K562 (cell line): ENCODE measurements around the genes CFAP46, PAOX and MTG1.

- RAMPAGE, long total RNA, result no peak
- RRBS, result no CpG with 5 or more reads among the region's 12 CpGs
PRO-cap:
- standard, result no peak
- CoPRO, capped RNA only, 2 experiments, result no peak in any of the 2 experiments
- CoPRO, capped and uncapped RNA, 2 experiments, result no peak in any of the 2 experiments
- CoPRO, uncapped RNA only, 2 experiments, result no peak in any of the 2 experiments
CAGE:
- cytosol, long polyA plus RNA, result no peak
- long polyA plus RNA, result no peak
- nucleolus, long total RNA, result no peak
- nucleus, long polyA plus RNA, result no peak
Measured at GRCh38 chr10:132539392-132539968, 1.9 kb downstream of the INPP5A start.

- RAMPAGE, long total RNA, result no peak
- RRBS, result no CpG with 5 or more reads among the region's 9 CpGs
PRO-cap:
- standard, result no peak
- CoPRO, capped RNA only, 2 experiments, result no peak in any of the 2 experiments
- CoPRO, capped and uncapped RNA, 2 experiments, result no peak in any of the 2 experiments
- CoPRO, uncapped RNA only, 2 experiments, result no peak in any of the 2 experiments
CAGE:
- cytosol, long polyA plus RNA, result no peak
- long polyA plus RNA, result no peak
- nucleolus, long total RNA, result no peak
- nucleus, long polyA plus RNA, result no peak
Measured at GRCh38 chr10:132567419-132567804, 29.8 kb downstream of the INPP5A start.

- RAMPAGE, long total RNA, result no peak
- RRBS, result no CpG with 5 or more reads among the region's 10 CpGs
PRO-cap:
- standard, result no peak
- CoPRO, capped RNA only, 2 experiments, result no peak in any of the 2 experiments
- CoPRO, capped and uncapped RNA, 2 experiments, result no peak in any of the 2 experiments
- CoPRO, uncapped RNA only, 2 experiments, result no peak in any of the 2 experiments
CAGE:
- cytosol, long polyA plus RNA, result no peak
- long polyA plus RNA, result no peak
- nucleolus, long total RNA, result no peak
- nucleus, long polyA plus RNA, result no peak
Measured at GRCh38 chr10:132599264-132599754, 61.7 kb downstream of the INPP5A start.

- RAMPAGE, long total RNA, result no peak
- RRBS, result 44% methylated on average over 2 of the region's 38 CpGs
PRO-cap:
- standard, result no peak
- CoPRO, capped RNA only, 2 experiments, result no peak in any of the 2 experiments
- CoPRO, capped and uncapped RNA, 2 experiments, result no peak in any of the 2 experiments
- CoPRO, uncapped RNA only, 2 experiments, result no peak in any of the 2 experiments
CAGE:
- cytosol, long polyA plus RNA, result no peak
- long polyA plus RNA, result no peak
- nucleolus, long total RNA, result no peak
- nucleus, long polyA plus RNA, result no peak
Measured at GRCh38 chr10:132724498-132725624, 61.1 kb downstream of the NKX6-2 start.

- RAMPAGE, long total RNA, result no peak
- RRBS, result 5% methylated on average over 9 of the region's 13 CpGs
PRO-cap:
- standard, result no peak
- CoPRO, capped RNA only, 2 experiments, result no peak in any of the 2 experiments
- CoPRO, capped and uncapped RNA, 2 experiments, result no peak in any of the 2 experiments
- CoPRO, uncapped RNA only, 2 experiments, result no peak in any of the 2 experiments
CAGE:
- cytosol, long polyA plus RNA, result no peak
- long polyA plus RNA, result no peak
- nucleolus, long total RNA, result no peak
- nucleus, long polyA plus RNA, result no peak
Measured at GRCh38 chr10:132916951-132917246, 25.5 kb downstream of the CFAP46 start.

- RAMPAGE, long total RNA, result no peak
- RRBS, result 37% methylated on average over 36 of the region's 103 CpGs
PRO-cap:
- standard, result no peak
- CoPRO, capped RNA only, 2 experiments, result no peak in any of the 2 experiments
- CoPRO, capped and uncapped RNA, 2 experiments, result no peak in any of the 2 experiments
- CoPRO, uncapped RNA only, 2 experiments, result no peak in any of the 2 experiments
CAGE:
- cytosol, long polyA plus RNA, result no peak
- long polyA plus RNA, result no peak
- nucleolus, long total RNA, result no peak
- nucleus, long polyA plus RNA, result no peak
Measured at GRCh38 chr10:132942008-132943165, at the start of gene CFAP46. Gene CFAP46 (minus strand): TSS chr10:132942570.

- RAMPAGE, long total RNA, result no peak
- RRBS, result 26% methylated on average over 1 of the region's 47 CpGs
PRO-cap:
- standard, result no peak
- CoPRO, capped RNA only, 2 experiments, result no peak in any of the 2 experiments
- CoPRO, capped and uncapped RNA, 2 experiments, result no peak in any of the 2 experiments
- CoPRO, uncapped RNA only, 2 experiments, result no peak in any of the 2 experiments
CAGE:
- cytosol, long polyA plus RNA, result no peak
- long polyA plus RNA, result no peak
- nucleolus, long total RNA, result no peak
- nucleus, long polyA plus RNA, result no peak
Measured at GRCh38 chr10:133100658-133101609, 13.2 kb downstream of the ADGRA1 start.

DNA sequence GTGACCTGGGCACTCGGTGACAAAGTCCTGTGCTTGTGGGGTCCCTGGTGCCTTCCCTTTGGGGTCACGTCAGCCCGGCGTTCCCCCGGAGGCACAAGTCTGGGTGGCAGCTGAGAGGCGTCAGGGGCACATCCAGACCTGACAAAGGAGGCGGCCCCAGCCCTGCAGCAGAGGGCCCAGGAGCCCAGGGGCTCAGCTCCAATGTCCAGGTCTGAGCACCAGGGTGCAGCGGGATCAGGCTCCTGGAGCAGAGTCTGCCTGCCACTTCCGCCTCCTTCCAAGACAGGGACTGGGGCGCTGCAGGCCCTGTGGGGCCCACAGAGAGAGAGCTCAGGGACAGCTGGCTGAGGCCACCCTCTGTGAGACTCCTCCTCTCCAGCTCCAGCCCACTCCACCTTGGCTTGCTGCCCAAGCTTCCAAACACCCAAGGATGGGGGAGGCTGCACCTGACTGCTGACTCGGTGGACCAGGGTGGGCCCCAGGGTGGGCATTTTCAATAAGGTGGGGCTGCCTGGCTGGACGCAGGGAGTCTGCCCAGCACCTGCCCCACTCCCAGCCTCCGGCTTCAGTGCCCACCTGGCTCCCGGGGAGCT, 1.1 kb upstream of the KNDC1 start:
- RAMPAGE, long total RNA, result no peak
- RRBS, result 4% methylated on average over 1 of the region's 14 CpGs
PRO-cap:
- standard, result no peak
- CoPRO, capped RNA only, 2 experiments, result no peak in any of the 2 experiments
- CoPRO, capped and uncapped RNA, 2 experiments, result no peak in any of the 2 experiments
- CoPRO, uncapped RNA only, 2 experiments, result no peak in any of the 2 experiments
CAGE:
- cytosol, long polyA plus RNA, result no peak
- long polyA plus RNA, result no peak
- nucleolus, long total RNA, result no peak
- nucleus, long polyA plus RNA, result no peak

DNA sequence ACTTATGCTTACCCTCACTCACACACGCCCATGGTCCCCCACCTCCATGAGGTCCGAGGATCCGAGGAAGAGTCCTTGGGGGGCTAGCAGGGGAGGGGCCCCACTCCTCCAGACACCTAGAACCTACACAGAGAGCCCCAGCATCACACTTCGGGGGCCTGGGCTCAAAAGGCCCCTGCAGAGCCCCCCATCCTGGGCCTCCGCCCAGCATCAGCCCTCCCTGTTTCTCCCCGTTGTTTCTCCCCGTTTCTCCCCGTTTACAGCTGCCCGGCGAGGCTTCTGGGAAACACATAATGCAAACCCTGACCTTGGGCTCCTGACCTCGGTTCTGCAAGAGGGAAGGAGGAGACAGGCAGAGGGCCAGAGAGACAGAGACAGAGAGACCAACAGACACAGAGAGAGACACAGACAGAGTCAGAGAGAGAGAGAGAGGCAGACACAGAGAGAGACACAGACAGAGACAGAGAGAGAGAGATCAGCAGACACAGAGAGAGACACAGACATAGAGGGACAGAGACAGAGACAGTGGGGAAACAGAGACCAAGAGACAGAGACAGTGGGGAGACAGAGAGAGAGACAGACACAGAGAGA, 12.3 kb downstream of the VENTX start:
- RAMPAGE, long total RNA, result no peak
- RRBS, result no CpG with 5 or more reads among the region's 11 CpGs
PRO-cap:
- standard, result no peak
- CoPRO, capped RNA only, 2 experiments, result no peak in any of the 2 experiments
- CoPRO, capped and uncapped RNA, 2 experiments, result no peak in any of the 2 experiments
- CoPRO, uncapped RNA only, 2 experiments, result no peak in any of the 2 experiments
CAGE:
- cytosol, long polyA plus RNA, result no peak
- long polyA plus RNA, result no peak
- nucleolus, long total RNA, result no peak
- nucleus, long polyA plus RNA, result no peak

DNA sequence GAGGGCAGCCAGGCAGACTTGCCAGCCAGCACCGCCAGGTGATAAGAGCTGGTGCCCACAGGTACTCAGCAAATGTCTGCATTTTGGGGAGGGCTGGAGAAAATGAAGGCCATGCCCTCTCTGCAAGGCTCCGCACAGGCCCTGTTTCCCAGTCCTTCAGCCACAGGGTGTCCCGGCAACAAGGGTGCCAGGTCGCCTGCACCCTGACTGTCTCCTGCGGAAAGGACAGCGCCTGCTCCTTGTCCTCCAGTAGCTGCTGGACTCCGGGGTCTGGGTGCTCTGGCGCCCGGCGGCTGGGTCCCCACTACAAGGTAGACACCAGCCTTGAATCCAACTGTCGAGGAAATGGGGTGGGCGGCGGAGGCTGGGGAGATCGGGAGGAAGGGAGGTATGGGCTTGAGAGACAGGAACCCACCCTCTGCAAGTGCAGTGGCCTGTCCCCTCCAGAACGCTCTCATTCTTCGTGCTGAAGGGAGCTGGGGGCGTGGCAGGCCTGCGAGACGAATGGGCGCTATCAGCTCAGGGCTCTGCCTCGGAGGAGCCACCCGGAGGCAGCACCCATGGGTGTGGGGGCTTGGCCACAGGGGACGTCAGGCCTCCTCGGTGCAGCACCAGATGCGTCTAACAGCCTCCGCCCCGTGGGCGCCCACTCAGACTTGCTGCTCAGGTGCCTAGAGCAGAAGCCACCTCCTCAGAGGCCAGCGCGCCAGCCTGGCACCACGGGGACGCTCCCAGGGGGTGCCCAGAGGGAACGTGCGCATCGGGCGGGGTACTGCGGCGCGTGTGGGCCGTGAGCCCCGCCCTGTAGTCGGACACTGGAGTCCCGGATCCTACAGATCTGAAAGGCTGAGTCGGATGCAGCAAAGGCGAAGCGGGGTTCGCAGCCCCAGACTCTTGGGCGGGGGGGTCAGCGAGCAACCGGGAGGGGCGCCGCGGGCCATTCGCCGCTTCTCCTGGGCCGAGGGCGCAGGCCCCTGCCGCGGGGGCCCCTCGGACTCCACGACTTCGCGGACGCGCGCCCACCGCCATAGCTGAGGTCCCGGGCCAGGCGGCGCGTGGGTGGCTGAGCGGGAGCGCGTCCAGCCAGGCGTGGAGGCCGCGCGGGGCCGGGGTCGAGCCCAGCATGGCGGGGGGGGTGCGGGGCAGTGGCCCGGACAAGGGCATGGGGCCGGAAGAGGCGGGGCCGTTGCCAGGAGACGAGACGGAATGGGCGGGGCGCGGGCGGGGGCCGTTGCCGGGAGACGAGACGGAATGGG, 15.4 kb downstream of the ADAM8 start:
- RAMPAGE, long total RNA, result no peak
- RRBS, result 13% methylated on average over 19 of the region's 96 CpGs
PRO-cap:
- standard, result bidirectional peak, plus-strand start at position 557 of the sequence, minus-strand start at position 465 of the sequence; unidirectional peak, minus-strand start at position 1,147 of the sequence
- CoPRO, capped RNA only, 2 experiments, result peak in 2 of 2 experiments; most common plus-strand start position 649 of the sequence (in 1); most common minus-strand start position 507 of the sequence (in 1)
- CoPRO, capped and uncapped RNA, 2 experiments, result peak in 2 of 2 experiments; most common plus-strand start position 1,159 of the sequence (in 1); most common minus-strand start position 1,125 of the sequence (in 1)
- CoPRO, uncapped RNA only, 2 experiments, result no peak in any of the 2 experiments
CAGE:
- cytosol, long polyA plus RNA, result no peak
- long polyA plus RNA, result no peak
- nucleolus, long total RNA, result no peak
- nucleus, long polyA plus RNA, result no peak

DNA sequence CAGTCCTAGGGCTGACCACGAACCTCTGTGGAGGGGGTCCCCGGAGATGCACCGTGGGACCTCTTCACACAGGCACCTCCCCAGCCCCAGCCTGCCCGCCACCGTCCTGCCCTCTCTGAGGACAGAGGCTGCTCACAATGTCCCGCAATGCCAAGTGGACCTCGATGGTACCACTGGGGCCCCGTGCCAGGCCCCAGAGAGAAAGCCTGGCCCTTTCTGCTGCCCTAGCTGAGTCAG, 10.3 kb downstream of the ADAM8 start:
- RAMPAGE, long total RNA, result no peak
- RRBS, result no CpG with 5 or more reads among the region's 8 CpGs
PRO-cap:
- standard, result no peak
- CoPRO, capped RNA only, 2 experiments, result no peak in any of the 2 experiments
- CoPRO, capped and uncapped RNA, 2 experiments, result no peak in any of the 2 experiments
- CoPRO, uncapped RNA only, 2 experiments, result no peak in any of the 2 experiments
CAGE:
- cytosol, long polyA plus RNA, result no peak
- long polyA plus RNA, result no peak
- nucleolus, long total RNA, result no peak
- nucleus, long polyA plus RNA, result no peak

DNA sequence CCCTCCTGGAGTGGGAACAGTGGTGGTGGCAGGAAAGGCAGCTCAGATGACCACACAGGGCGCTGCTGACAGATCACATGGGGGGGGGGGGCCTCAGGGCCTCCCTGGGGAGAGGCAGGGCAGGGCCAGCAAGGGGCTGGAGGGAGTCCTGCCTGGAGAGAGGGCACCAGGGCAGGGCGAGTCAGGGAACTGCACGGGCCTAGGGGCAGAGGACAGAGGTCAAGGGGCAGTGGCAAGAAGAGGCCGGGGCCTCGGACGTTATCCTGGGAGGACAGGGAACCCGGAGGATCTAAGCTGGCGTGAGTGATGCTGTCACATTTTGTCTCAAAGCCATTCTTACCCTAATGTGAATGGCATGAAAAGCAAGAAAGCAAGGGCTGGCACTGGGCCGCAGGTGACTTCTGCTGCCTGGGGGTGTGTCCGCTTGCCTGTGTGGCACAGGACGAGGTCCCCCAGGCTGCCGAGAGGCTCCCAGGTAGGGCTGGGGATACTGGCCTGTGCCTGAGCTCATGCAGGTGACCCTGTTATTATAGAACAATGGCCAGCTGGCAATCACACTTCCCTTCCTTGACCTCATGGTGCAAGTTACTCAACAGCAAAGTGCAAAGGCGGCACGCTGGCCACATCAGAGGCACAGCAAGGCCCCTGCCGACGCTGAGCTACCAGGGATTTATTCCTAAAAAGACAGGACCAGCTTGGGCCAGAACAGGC, 1.1 kb upstream of the ADAM8 start:
- RAMPAGE, long total RNA, result no peak
- RRBS, result no CpG with 5 or more reads among the region's 16 CpGs
PRO-cap:
- standard, result no peak
- CoPRO, capped RNA only, 2 experiments, result no peak in any of the 2 experiments
- CoPRO, capped and uncapped RNA, 2 experiments, result no peak in any of the 2 experiments
- CoPRO, uncapped RNA only, 2 experiments, result peak in 2 of 2 experiments; most common minus-strand start position 529 of the sequence (in 2)
CAGE:
- cytosol, long polyA plus RNA, result no peak
- long polyA plus RNA, result no peak
- nucleolus, long total RNA, result no peak
- nucleus, long polyA plus RNA, result no peak

DNA sequence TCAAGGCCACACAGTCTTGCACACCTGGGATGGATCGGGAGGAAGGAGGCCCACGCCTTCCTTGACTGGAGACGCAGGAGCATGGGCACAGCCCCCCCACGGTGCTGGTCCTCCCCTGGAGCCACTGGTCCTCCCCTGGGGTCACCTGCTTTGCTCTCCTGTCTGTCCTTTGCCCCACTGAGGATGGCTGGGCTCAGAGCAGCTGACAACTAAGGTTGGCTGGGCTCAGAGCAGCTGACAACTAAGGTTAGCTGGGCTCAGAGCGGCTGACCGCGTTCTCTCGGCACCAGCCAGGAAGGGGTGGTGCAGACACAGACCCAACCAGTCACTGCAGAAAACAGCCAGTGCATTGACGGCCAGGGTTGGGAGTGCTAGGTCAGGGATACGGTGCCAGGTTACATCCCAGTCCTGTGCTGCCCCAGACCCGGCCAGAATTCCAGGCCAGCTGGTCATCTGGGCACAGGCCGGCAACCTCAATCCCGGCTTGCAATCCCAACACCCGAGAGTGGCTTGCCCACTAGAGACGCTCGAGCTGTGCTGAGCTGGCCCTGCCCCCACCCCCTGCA, 3.6 kb downstream of the PRAP1 start:
- RAMPAGE, long total RNA, result no peak
- RRBS, result 16% methylated on average over 1 of the region's 16 CpGs
PRO-cap:
- standard, result no peak
- CoPRO, capped RNA only, 2 experiments, result no peak in any of the 2 experiments
- CoPRO, capped and uncapped RNA, 2 experiments, result no peak in any of the 2 experiments
- CoPRO, uncapped RNA only, 2 experiments, result peak in 2 of 2 experiments; most common plus-strand start position 385 of the sequence (in 1); most common minus-strand start position 351 of the sequence (in 2)
CAGE:
- cytosol, long polyA plus RNA, result no peak
- long polyA plus RNA, result no peak
- nucleolus, long total RNA, result no peak
- nucleus, long polyA plus RNA, result no peak

DNA sequence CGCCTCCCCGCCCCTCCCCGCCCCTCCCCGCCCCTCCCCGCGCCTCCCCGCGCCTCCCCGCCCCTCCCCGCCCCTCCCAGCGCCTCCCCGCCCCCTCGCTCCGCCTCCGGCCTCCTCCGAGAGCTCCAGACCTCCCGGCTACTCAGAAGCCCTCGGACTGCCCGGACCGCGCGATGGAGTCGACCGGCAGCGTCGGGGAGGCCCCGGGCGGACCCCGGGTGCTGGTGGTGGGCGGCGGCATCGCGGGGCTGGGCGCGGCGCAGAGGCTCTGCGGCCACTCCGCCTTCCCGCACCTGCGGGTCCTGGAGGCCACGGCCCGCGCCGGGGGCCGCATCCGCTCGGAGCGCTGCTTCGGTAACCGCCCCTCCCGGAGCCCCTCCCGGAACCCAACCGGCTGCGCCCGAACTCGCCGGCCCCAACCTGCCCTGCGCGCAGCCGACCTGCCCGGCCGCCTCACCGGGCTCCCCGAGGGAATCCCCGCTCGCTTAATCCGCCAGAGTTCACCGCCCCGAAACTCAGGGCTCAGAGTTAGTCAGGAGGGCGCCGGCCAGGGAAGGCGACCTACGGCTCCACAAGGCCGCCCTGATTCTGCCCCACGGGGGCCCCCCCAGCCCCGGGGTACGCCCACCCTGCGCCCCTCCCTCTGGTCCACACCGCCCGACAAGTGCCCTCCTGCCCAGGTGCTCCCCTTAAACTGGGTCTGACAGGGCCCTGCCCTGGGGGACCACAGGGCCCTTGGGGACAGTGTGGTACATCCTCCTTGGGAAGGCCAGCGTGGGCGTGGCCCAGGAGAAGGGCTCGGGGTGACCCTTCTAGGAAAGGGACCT, at the start of gene PAOX:
PAOX (plus strand) TSS at position 119 of the 827 bp plus-strand sequence.
- RAMPAGE, long total RNA, result no peak
- RRBS, result 6% methylated on average over 25 of the region's 83 CpGs
PRO-cap:
- standard, result bidirectional peak, plus-strand start at position 145 of the sequence, minus-strand start outside the sequence
- CoPRO, capped RNA only, 2 experiments, result peak in 2 of 2 experiments; most common plus-strand start position 145 of the sequence (in 2)
- CoPRO, capped and uncapped RNA, 2 experiments, result peak in 2 of 2 experiments; most common plus-strand start position 128 of the sequence (in 1)
- CoPRO, uncapped RNA only, 2 experiments, result peak in 2 of 2 experiments; most common plus-strand start position 149 of the sequence (in 1)
CAGE:
- cytosol, long polyA plus RNA, result start-site peak on the plus strand centred at position 137 of the sequence, 38 bp wide, 159 and 109 reads in 2 replicates
- long polyA plus RNA, result no peak
- nucleolus, long total RNA, result no peak
- nucleus, long polyA plus RNA, result no peak

DNA sequence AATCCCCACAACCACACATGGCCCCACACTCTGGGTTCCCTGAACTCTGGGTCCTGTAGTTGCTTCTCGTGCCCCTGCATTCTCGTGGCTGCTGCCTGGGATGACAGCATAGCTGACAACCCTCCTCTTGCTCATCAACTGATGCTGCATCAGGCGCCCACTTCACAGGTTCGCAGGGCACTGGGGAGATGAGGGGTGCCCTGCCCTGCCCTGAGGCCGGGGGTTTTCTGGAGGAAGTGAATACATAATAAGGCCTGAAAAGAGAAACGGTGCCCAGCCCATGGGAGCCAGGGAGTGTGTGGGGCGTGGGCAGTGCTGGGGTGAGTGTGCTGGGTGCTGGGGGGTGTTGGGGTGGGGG, 2.2 kb upstream of the MTG1 start:
- RAMPAGE, long total RNA, result no peak
- RRBS, result no CpG with 5 or more reads among the region's 7 CpGs
PRO-cap:
- standard, result no peak
- CoPRO, capped RNA only, 2 experiments, result no peak in any of the 2 experiments
- CoPRO, capped and uncapped RNA, 2 experiments, result no peak in any of the 2 experiments
- CoPRO, uncapped RNA only, 2 experiments, result no peak in any of the 2 experiments
CAGE:
- cytosol, long polyA plus RNA, result no peak
- long polyA plus RNA, result no peak
- nucleolus, long total RNA, result no peak
- nucleus, long polyA plus RNA, result no peak

- RAMPAGE, long total RNA, result start-site peak on the plus strand at chr10:133394157-133394345, 434 and 185 reads in 2 replicates
- RRBS, result 4% methylated on average over 41 of the region's 85 CpGs
PRO-cap:
- standard, result bidirectional peak, plus-strand start at chr10:133394157, minus-strand start at chr10:133394431; bidirectional peak, plus-strand start at chr10:133394853, minus-strand start at chr10:133394620
- CoPRO, capped RNA only, 2 experiments, result peak in 2 of 2 experiments; most common plus-strand start chr10:133394157 (in 2); most common minus-strand start chr10:133393978 (in 1)
- CoPRO, capped and uncapped RNA, 2 experiments, result peak in 2 of 2 experiments; most common plus-strand start chr10:133394157 (in 1); most common minus-strand start chr10:133393976 (in 1)
- CoPRO, uncapped RNA only, 2 experiments, result peak in 2 of 2 experiments; most common plus-strand start chr10:133394011 (in 1); most common minus-strand start chr10:133393890 (in 1)
CAGE:
- cytosol, long polyA plus RNA, result start-site peak on the plus strand at chr10:133394177-133394306, 502 and 525 reads in 2 replicates
- long polyA plus RNA, result start-site peak on the plus strand at chr10:133394177-133394316, 1,049 and 496 reads in 2 replicates
- nucleolus, long total RNA, result no peak
- nucleus, long polyA plus RNA, result start-site peak on the plus strand at chr10:133394126-133394316, 1,368 and 3,317 reads in 2 replicates
Measured at GRCh38 chr10:133393819-133394724, at the start of gene MTG1. Gene MTG1 (plus strand): TSS chr10:133394157.

DNA sequence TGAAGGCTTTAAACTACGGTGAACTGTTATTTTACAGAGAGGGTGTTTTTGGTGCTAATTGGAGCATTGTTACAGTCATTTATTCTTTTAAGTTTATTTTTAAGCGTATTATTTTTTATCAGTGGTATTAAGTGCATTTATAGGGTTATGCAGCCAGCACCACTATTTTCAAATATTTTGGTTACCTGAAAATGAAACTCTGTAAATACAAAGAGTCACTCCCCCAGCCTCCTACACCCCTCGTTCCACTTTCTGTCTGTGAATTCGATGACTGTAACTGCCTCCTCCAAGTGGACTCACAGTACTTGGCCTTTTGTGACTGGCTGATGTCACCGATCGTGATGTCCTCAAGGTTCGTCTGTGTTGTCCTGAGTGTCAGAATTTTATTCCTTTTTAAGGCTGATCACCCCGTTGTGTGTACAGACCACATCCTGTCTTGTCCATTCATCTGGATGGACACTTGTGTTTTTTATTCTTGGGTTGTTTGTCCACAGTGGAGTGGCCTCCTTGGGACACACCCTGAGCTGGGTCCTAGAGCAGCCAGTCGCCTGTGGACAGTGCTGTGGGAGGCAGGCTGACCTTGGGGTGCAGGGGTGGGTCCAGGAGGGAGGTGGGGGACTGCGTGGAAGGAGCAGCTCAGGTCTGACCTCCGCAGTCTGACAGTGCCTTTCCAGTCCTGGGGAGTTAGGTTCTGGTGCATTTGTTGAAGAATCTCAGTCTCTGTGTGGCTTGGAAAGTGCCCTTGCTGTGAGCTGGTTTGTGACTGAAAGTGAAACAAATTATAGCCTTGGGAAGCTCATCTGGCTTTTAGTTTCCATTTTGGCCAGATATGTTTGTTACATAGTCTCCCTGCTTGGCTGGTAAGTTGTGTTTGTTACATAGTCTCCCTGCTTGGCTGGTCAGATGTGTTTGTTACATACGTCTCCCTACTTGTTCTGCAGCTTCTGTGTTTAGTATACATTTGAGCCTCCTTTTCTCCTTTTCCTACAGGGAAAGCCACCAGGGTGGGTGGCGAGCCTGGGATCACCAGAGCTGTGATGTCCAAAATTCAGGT, 6.9 kb downstream of the MTG1 start:
- RAMPAGE, long total RNA, result no peak
- RRBS, result no CpG with 5 or more reads among the region's 13 CpGs
PRO-cap:
- standard, result no peak
- CoPRO, capped RNA only, 2 experiments, result no peak in any of the 2 experiments
- CoPRO, capped and uncapped RNA, 2 experiments, result no peak in any of the 2 experiments
- CoPRO, uncapped RNA only, 2 experiments, result no peak in any of the 2 experiments
CAGE:
- cytosol, long polyA plus RNA, result no peak
- long polyA plus RNA, result no peak
- nucleolus, long total RNA, result no peak
- nucleus, long polyA plus RNA, result no peak